Myometrial cell (primary cell): ENCODE results near the genes SGIP1 and GNG12.

GRCh38 chr1:66296281-66296656, 237.7 kb upstream of the SGIP1 start:
- RAMPAGE, long total RNA = no peak

DNA sequence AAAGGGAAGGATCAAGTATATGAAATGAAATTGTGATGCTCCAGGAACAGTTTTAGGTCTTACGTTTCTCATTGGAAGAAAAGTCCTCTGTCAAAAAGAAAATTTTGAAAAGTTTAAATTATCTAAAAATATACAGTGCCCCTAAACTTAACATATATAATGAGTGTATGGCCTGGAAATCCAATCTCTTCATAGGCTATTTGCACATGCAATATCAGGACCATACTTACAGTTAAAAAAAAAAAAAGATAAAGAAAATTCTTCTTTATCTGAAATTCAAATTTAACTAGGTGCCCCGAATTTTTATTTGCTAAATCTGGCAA, 185.6 kb upstream of the SGIP1 start:
- RAMPAGE, long total RNA = no peak

DNA sequence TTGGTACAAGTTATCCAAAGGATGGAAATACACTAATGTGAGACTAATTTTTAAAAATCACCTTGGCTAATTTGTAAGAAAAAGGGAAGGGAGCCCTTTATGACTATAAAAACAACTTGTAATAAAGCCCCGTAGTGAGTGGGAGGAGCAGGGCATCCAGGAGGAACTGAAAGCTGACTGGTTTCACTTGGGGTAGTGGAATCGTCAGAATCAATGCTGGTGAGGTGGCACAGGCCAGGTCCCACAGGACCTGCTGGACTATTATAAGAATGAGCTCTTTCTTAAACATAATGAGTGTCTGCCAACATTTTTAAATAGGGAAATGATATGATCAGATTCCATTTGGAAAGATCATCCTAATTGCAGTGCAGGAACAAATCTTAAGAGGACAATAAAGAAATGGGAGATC, 153.6 kb upstream of the SGIP1 start:
- RAMPAGE, long total RNA = no peak

DNA sequence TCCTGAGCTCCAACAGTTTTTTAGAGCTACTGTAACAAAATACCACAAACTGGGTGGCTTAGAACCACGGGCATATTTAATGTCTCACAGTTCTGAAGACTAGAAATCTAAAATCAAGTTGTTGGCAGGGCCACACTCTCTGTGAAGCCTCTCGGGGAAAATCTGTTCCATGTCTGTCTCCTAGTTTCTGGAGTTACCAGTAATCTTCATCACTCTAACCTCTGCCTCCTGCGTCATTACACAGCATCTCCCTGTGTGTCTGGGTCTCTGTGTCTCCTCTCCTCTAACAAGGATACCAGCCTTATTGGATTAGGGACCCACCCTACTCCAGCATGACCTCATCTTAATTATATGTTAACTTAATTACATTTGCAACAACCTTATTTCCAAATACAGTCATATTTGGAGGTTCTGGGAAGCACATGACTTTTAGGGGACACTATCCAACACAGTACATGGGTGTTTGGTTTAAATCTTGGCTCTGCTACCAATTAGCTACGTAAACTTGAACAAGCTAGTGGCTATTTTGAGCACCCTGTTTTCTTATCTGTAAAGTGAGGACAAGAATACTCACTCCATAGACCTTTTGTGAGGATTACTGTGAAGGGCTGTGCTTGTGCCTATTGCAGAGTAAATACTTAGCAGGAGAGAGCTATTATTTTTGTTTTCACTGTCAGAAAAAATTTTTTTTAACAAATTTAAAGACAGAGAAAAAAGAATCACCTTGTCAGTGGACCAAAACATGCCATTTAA, 83.9 kb upstream of the SGIP1 start:
- RAMPAGE, long total RNA = no peak

GRCh38 chr1:66533773-66534397, at the start of gene SGIP1:
Gene SGIP1 (plus strand): TSS chr1:66534153.
- RAMPAGE, long total RNA = start-site peak on the plus strand at chr1:66534139-66534169, 56 and 59 reads in 2 replicates

DNA sequence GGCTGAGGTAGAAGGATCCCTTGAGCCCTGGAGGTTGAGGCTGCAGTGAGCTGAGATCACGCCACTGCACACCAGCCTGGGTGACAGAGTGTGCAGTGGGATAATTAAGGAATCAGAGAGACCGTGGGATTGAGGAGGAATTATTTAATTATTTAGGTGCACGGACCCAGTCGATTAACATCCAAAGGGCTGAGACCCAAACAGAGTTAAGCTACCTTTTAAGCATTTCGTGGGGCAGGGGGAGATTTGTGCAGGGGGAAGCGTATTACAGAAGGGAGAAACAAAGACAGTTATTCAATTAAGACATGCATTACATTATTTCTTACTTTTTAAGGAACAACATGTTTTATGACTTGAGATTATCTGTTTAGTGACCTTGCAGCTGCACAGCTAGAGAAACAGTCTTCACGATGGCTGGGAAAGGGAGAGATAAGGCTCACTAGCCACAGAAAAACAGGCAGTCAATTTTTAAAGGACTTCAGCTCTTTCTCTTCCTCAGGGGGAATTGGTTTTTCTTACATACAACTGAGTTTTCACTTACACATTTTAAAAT, 7.0 kb upstream of the C1orf141 start:
- RAMPAGE, long total RNA = no peak

DNA sequence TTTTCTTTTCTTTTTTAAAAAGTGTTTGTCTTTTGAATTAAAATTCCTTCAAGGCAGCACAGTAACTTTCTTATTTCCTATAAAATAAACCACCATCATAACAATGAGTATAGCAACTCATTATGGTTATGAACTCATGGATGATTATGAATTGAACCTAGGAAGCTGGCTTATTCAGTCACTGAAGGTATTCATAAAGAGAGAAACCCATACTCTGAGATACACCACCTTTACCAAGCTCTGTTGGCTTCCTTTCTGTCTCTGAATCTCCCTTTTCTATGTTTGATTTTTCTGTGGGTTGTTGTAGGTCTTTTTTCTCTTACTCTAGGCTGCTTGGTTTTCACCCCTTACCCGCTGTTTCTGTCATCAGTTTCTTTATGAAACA, 25.2 kb downstream of the IL12RB2 start:
- RAMPAGE, long total RNA = no peak

DNA sequence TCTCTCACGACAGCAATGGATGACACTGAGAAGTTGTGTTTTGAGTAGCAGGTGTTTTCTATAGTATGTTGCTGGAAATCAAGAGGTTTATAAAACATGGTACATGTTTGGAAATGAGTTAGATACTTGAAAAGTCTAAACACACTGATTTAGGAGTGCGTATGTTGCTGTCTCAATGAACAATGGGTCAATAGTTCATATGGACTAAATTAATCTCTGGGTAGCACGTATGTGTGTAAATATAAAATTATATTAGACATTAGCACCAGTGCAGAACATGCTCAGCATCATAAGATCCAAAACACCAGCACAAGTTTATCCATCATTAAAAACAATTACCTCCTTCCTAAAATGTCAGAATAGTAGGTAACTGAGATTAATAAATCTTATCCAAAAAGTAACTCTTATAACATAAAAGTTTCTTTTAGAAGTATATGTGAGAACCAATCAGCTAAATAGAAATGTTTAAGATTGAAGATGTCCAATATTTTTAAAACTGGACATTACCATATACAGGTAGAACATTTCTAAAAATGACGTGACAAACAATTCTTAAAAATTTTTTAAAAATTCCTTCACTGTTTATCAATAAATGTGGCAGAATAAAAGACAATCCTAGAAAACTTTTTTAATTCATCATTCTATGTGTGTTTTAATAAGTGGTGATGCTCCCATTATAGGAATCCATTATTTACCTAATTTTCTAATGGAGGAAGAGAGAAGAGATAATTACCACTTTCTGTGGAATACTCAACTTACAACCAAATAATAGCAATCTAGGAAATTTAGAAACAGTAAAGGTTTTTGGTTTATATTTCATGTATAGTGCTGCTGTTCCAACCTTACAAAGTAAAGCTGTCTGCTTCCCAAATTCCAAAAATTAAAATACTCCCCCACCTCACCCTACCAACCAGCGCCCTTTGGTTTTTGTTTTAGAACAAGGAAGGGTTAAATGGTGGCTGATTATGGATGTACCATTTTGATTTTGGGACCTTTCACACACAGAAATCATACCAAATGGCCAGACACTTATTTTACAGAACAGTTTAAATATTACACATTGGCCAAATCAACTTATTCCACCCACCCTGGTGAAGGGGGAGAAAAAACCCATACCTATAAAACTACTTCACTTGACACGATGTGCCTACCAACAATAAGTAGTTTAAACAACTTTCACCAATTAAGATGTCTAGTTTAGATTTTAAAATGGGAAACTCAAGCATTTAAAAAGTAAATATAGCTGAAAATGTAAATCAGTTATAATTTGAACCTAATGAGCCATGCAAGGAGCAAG, 18.5 kb downstream of the SERBP1 start:
- RAMPAGE, long total RNA = no peak

DNA sequence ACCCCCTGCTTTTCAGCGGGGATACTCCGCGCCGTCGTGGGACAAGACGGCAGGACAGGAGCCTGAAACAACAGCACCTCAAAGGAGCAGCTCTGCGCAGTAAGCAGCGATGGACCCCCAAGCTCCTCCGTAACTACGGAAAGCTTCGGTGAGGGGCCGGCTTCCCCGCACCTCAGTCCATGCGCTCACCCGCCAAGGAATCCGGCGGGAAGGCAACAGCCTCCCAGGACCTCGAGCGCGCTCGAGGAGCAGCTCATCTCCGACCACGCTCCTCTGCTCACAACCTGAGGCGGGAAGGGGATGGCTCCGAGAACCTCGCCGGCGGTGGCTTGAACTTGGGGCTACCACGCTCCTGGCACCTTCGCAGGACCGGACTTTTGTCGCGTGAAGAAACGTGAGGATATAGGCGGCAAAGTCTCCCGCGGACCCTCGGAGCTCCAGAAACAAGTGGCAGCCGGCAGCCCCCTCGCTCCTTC, 692 bp downstream of the SERBP1 start:
- RAMPAGE, long total RNA = no peak

- RAMPAGE, long total RNA = no peak
Measured at GRCh38 chr1:67522565-67523384, 92.6 kb upstream of the SERBP1 start.

- RAMPAGE, long total RNA = no peak
Measured at GRCh38 chr1:67645497-67646198, 39.4 kb upstream of the GADD45A start.

DNA sequence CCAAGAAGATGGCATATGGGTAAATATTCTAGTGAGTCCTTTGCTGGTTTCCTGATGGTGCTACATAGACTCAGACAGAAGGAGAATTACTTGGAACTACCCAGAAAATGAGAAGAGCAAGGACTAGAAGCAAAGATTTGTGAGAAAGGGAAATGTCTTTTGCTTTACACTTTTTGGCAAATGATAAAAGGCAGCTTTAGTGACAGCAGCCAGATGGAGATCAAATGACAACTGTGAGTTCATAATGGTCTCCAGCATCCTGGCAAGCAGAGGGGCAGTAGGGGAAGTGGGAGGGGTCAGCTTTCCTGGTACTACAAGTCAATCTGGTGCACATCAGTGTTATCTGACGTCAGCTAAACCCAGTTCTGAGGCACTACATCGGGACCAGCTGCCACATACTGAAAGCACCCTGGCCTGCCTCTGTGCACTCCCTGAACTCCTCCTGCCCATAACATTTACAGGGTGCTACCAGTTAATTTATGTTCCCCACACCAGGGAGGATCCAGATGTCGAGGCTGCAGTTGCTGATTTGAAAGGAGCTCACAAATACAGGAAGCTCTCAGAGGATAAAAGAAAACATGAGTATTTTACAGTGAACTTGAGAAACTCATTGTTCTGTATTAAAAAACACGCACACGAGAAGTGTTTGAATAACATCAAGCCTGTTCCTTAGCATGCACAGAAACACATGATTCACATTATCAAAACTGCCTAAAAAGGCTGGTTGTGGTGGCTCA, 10.4 kb upstream of the GADD45A start:
- RAMPAGE, long total RNA = no peak

- RAMPAGE, long total RNA = start-site peak on the minus strand at chr1:67833377-67833467, 4,099 and 3,772 reads in 2 replicates
Measured at GRCh38 chr1:67832996-67834078, at the start of gene GNG12. Gene GNG12 (minus strand): TSS chr1:67833467.

GRCh38 chr1:68051560-68052023, 1.2 kb upstream of the DIRAS3 start:
- RAMPAGE, long total RNA = no peak

DNA sequence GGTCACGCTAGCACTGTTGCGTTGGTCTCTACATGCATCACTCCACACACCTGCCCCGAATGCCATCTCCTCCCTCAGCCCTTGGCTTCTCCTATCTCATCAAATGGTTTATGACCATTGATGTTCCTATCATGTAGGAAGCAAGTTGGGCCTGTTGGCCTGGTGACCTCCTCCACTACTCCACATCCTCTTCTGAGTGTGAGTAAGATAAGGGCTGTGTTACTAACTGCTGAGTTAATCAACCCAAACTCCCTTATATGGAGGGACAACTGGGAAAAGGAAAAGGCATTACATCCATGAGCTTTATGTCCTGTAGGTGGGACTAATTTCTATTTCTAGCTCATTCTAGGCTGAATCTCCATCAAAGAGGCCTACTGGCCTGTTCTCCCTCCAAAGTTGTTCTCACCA, 57.6 kb downstream of the WLS start:
- RAMPAGE, long total RNA = no peak

DNA sequence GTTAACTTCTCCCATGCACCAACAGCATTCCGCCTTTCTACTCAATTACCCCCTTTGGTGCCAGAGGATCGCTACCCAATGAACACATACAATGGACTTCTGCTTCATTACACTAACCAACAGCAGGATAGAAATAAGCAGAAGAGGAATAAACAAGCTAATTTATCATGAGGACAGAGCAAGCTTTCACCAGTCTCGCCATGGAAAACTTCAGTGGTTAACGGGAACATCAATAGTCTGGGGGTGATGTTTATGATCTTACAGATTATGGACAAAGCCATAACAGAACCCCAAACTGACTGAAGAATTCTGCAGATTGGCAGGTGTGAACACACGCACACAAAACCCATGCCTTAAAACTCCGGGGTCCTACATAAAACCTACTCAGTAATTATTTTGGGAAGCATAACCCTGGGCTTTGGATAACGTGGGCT, 15.0 kb downstream of the WLS start:
- RAMPAGE, long total RNA = no peak

- RAMPAGE, long total RNA = no peak
Measured at GRCh38 chr1:68323020-68323759, 90.9 kb upstream of the WLS start.

DNA sequence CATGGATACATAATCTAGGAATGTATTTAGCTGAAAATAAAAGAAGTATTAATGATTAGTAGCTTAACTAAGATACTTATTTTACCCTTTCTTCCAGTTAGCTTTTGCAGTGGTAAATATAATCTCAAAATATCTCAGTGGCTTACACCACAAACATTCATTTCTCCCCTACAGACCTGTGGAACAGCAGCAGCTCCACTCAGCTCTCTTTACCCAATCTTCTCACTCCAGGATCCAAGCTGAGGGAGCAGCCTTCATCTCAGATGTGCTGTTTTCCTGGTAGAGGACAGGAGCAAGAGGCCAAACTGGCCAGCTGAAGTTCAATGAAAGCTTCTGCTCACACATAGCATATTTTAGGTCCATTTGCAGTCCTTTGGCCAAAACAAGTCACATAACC, 14.4 kb downstream of the LRRC7 start:
- RAMPAGE, long total RNA = no peak

DNA sequence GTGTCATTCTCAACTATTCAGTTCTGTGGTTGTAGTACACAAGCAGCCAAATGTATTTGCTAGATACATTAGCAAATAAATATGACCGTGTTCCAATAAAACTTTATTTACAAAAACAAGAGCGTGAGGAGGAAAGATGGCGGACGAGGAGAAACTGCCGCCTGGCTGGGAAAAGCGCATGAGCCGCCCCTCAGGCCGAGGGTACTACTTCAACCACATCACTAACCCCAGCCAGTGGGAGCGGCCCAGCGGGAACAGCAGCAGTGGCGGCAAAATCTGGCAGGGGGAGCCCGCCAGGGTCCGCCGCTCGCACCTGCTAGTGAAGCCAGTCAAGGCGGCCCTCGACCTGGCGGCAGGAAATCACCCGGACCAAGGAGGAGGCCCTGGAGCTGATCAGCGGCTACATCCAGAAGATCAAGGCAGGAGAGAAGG, 286.1 kb downstream of the LRRC40 start:
- RAMPAGE, long total RNA = no peak

DNA sequence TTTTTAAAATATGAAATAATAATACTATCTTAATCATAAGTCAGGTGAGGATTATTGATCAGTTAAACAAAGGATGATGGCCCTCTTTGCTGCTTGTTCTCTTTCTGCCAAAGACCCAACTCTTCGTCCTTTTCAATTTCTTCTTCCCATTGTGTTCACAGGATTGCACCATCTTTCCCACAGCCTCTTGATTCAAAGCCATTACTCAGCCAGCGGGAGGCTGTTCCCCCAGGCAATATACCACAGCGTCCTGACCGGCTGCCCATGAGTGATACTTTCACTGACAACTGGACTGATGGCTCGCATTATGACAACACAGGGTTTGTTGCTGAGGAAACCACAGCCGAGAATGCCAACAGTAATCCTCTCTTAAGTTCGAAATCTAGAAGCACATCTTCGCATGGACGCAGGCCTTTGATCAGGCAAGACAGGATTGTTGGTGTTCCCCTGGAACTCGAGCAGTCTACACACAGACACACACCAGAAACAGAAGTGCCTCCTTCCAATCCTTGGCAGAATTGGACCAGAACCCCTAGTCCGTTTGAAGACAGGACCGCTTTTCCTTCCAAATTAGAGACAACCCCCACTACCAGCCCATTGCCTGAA, 167.3 kb downstream of the LRRC40 start:
- RAMPAGE, long total RNA = no peak